ENCODE measurements around the gene CRK.

GRCh38 chr17:1227525-1228740 is 42.3 kb upstream of the BHLHA9 start:
- RAMPAGE, long total RNA, result no peak
- RRBS, 2 experiments, result 1 to 2% methylated on average over 15 to 19 of the region's 59 CpGs
CAGE:
- cytosol, long polyA minus RNA, result no peak
- cytosol, long polyA plus RNA, result no peak
- long polyA plus RNA, result no peak
- nucleolus, long total RNA, result no peak
- nucleus, long polyA plus RNA, result no peak
- nucleus, long total RNA, result no peak

DNA sequence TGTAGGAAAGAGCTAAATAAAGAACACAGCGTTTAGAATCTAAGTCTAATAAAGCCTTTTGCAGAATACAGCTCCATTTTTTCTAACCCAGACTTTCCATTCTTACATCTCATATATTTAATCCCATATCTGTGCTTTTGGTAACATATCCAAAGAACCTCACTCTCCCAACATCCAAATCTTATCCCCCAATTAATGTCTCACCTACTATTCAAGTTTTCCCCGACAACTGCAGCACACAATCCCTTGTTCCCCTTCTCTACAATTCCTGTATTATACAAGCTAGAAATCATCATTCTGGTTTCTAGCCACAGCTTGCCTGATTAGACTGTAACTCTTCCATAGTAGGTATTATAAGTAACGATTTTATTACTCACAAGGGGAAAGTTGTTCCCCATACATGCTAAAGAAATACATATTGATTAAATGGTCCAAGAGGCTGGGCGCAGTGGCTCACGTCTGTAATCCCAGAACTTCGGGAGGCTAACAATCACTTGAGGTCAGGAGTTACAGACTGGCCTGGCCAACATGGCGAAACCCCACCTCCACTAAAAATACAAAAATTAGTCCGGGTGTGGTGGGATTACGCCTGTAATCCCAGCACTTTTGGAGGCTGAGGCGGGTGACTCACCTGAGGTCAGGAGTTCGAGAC is 19.2 kb downstream of the YWHAE start:
- RAMPAGE, long total RNA, result no peak
- RRBS, 2 experiments, result no CpG with 5 or more reads among the region's 11 CpGs
CAGE:
- cytosol, long polyA minus RNA, result no peak
- cytosol, long polyA plus RNA, result no peak
- long polyA plus RNA, result no peak
- nucleolus, long total RNA, result no peak
- nucleus, long polyA plus RNA, result no peak
- nucleus, long total RNA, result no peak

DNA sequence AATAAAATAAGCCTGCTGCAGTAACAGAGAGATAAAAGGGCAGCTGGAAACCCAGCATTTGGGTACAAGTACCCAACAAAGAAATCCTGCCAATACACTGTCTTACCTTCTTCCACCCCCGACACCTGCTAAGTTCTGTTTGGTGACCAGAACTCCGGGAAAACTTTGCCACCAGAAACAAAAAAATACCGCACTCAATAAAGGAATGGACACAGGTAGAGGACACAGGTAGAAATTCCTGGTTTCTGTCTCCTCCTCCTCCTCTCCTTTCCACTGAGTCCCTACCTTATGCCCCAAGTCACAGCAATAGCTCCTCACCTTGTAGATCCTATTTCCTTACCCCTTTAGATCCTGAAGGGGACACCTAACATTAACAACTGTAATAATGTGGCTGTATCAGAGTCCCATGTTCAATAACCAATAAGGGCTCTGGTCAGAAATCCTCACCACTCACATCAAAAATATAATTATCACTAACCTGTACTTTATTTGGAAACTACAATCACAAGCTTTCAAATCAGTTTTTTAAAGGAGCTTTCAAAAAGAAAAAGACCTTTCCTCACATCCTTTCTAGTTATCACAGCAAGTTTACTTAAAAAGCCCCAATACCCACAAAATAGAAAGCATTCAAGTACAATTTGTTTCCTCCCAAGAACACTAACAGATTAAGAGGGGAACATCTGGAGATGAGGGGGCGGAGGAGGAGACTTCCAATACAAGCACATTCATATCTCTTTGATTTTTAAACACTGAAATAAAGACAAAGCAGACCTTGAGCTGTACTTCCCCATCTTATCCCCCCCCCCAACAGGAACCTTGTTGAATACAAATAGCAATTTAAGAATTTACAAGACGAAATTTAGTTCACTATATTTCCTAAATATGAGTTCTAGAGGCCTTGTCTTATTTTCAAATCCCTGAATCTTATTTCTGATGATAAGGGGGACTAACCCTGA is 2.2 kb downstream of the YWHAE start:
- RAMPAGE, long total RNA, result no peak
- RRBS, 2 experiments, result no CpG with 5 or more reads among the region's 5 CpGs
CAGE:
- cytosol, long polyA minus RNA, result no peak
- cytosol, long polyA plus RNA, result no peak
- long polyA plus RNA, result no peak
- nucleolus, long total RNA, result no peak
- nucleus, long polyA plus RNA, result no peak
- nucleus, long total RNA, result start-site peak on the minus strand centred at position 128 of the sequence, 6 bp wide, 50 reads

GRCh38 chr17:1446927-1447348 is 9.1 kb downstream of the CRK start:
- RAMPAGE, long total RNA, result no peak
- RRBS, 2 experiments, result no CpG with 5 or more reads among the region's 8 CpGs
CAGE:
- cytosol, long polyA minus RNA, result no peak
- cytosol, long polyA plus RNA, result no peak
- long polyA plus RNA, result no peak
- nucleolus, long total RNA, result no peak
- nucleus, long polyA plus RNA, result no peak
- nucleus, long total RNA, result no peak

GRCh38 chr17:1455795-1456369 is at the start of gene CRK:
TSS of gene CRK (minus strand) at chr17:1456232.
- RAMPAGE, long total RNA, result no peak
- RRBS, 2 experiments, result under 1 to 1% methylated on average over 23 to 26 of the region's 72 CpGs
CAGE:
- cytosol, long polyA minus RNA, result start-site peak on the minus strand at chr17:1456203-1456266, 98 reads
- cytosol, long polyA plus RNA, result no peak
- long polyA plus RNA, result no peak
- nucleolus, long total RNA, result no peak
- nucleus, long polyA plus RNA, result no peak
- nucleus, long total RNA, result no peak

DNA sequence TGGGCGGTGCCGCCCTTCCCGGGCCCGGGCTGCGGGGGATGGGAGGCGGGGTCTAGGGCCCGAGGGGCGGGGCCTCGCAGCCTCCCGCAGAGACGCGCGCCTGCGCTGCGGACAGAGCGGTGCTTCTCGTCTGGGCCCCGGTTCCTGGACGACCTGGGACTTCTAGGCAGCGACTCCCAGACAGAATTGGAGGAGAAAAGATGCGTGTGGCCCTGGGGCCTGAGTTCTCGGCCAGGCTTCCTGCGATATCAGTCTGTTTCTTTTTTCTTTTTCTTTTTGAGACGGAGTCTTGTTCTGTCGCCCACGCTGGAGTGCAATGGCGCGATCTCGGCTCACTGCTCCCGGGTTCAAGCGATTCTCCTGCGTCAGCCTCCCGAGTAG is 328 bp upstream of the CRK start:
- RAMPAGE, long total RNA, result no peak
- RRBS, 2 experiments, result 0 to 3% methylated on average over 3 to 6 of the region's 33 CpGs
CAGE:
- cytosol, long polyA minus RNA, result no peak
- cytosol, long polyA plus RNA, result no peak
- long polyA plus RNA, result no peak
- nucleolus, long total RNA, result no peak
- nucleus, long polyA plus RNA, result no peak
- nucleus, long total RNA, result no peak

DNA sequence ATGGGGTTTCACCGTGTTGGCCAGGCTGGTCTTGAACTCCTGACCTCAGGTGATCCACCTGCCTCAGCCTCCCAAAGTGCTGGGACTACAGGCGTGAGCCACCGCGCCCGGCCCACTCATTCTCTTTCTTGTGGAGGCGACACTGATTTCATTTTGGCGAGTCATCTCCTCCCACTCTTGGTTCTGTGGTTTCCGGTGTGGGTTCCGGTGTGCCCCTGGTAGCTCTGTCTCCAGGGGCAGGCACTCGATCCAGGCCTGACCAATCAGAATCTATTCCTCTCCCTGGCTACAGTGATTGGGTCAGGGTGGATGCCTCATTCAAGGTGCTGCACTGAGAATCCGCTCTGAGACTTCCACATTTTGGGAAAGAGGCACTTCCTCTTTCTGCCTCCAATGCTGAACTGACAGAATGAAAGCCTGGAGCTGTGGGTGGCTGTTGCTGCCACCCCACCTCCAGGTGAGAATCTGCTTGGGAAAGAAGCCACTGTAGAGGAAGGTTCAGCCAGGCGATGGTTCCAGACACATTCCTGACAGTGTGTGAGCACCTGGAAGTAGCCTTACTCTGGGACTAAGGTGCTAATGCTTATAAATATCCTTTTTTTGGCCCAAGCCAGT is 7.2 kb upstream of the CRK start:
- RAMPAGE, long total RNA, result no peak
- RRBS, 2 experiments, result under 1 to 2% methylated on average over 3 of the region's 12 CpGs
CAGE:
- cytosol, long polyA minus RNA, result no peak
- cytosol, long polyA plus RNA, result no peak
- long polyA plus RNA, result no peak
- nucleolus, long total RNA, result no peak
- nucleus, long polyA plus RNA, result no peak
- nucleus, long total RNA, result no peak

DNA sequence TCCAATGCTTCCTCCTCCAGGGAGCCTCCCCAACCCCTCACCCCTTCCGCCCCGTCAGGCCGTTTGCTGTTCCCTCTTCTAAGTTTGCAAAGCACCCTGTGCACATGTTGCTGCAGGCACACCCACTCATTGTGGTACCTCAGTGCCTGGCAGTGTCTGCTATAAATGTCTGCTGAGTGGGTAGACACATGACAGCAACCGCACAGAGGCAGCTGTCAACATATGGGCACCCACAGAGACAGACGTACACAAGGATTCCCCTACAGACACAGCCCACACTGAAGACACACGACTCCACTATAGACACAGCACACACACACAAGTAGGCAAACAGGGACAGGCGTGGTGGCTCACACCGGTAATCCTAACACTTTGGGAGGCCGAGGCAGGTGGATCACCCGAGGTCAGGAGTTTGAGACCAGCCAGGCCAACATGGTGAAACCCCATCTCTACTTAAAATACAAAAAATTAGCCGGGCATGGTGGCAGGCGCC is 17.8 kb upstream of the CRK start:
- RAMPAGE, long total RNA, result no peak
- RRBS, 2 experiments, result no CpG with 5 or more reads among the region's 12 CpGs
CAGE:
- cytosol, long polyA minus RNA, result no peak
- cytosol, long polyA plus RNA, result no peak
- long polyA plus RNA, result no peak
- nucleolus, long total RNA, result no peak
- nucleus, long polyA plus RNA, result no peak
- nucleus, long total RNA, result no peak

DNA sequence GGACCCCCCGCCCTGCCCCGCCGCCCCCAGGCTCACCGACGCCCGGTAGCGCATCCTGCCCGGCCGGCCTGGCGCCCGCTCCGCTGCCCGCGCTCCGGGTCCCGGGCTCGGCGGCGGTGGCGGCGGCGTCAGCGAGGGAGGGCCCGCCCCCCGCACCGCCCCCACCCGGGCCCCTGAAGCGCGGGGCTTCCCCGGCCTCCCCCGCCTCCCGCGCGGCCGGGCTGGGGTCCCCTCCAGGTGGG is 6.9 kb downstream of the MYO1C start:
- RAMPAGE, long total RNA, result no peak
- RRBS, 2 experiments, result 2% methylated on average over 12 to 19 of the region's 35 CpGs
CAGE:
- cytosol, long polyA minus RNA, result start-site peak on the minus strand centred at position 113 of the sequence, 40 bp wide, 49 reads
- cytosol, long polyA plus RNA, result start-site peak on the minus strand centred at position 88 of the sequence, 18 bp wide, 48 and 21 reads in 2 replicates
- long polyA plus RNA, result no peak
- nucleolus, long total RNA, result no peak
- nucleus, long polyA plus RNA, result no peak
- nucleus, long total RNA, result no peak

- RAMPAGE, long total RNA, result no peak
- RRBS, 2 experiments, result 4 to 14% methylated on average over 48 to 55 of the region's 104 CpGs
CAGE:
- cytosol, long polyA minus RNA, result start-site peak on the minus strand at chr17:1491671-1491681, 37 reads
- cytosol, long polyA plus RNA, result start-site peak on the minus strand at chr17:1491614-1491744, 89 and 75 reads in 2 replicates
- long polyA plus RNA, result no peak
- nucleolus, long total RNA, result no peak
- nucleus, long polyA plus RNA, result no peak
- nucleus, long total RNA, result no peak
Observed at GRCh38 chr17:1491472-1492495, 702 bp downstream of the MYO1C start.

GRCh38 chr17:1494108-1494857 is 1.8 kb upstream of the MYO1C start:
- RAMPAGE, long total RNA, result no peak
- RRBS, 2 experiments, result no CpG with 5 or more reads among the region's 10 CpGs
CAGE:
- cytosol, long polyA minus RNA, result no peak
- cytosol, long polyA plus RNA, result no peak
- long polyA plus RNA, result no peak
- nucleolus, long total RNA, result no peak
- nucleus, long polyA plus RNA, result no peak
- nucleus, long total RNA, result no peak

GRCh38 chr17:1501344-1501782 is 8.9 kb upstream of the MYO1C start:
- RAMPAGE, long total RNA, result no peak
- RRBS, 2 experiments, result no CpG with 5 or more reads among the region's 9 CpGs
CAGE:
- cytosol, long polyA minus RNA, result no peak
- cytosol, long polyA plus RNA, result no peak
- long polyA plus RNA, result no peak
- nucleolus, long total RNA, result no peak
- nucleus, long polyA plus RNA, result no peak
- nucleus, long total RNA, result no peak

GRCh38 chr17:1538628-1539206 is 22.3 kb upstream of the INPP5K start:
- RAMPAGE, long total RNA, result no peak
- RRBS, 2 experiments, result no CpG with 5 or more reads among the region's 9 CpGs
CAGE:
- cytosol, long polyA minus RNA, result no peak
- cytosol, long polyA plus RNA, result no peak
- long polyA plus RNA, result no peak
- nucleolus, long total RNA, result no peak
- nucleus, long polyA plus RNA, result no peak
- nucleus, long total RNA, result no peak

- RAMPAGE, long total RNA, result no peak
- RRBS, 2 experiments, result no CpG with 5 or more reads among the region's 6 CpGs
CAGE:
- cytosol, long polyA minus RNA, result no peak
- cytosol, long polyA plus RNA, result no peak
- long polyA plus RNA, result no peak
- nucleolus, long total RNA, result no peak
- nucleus, long polyA plus RNA, result no peak
- nucleus, long total RNA, result no peak
Observed at GRCh38 chr17:1545199-1545945, 17.2 kb downstream of the PITPNA start.

GRCh38 chr17:1575074-1575851 is 12.7 kb upstream of the PITPNA start:
- RAMPAGE, long total RNA, result no peak
- RRBS, 2 experiments, result 84 to 86% methylated on average over 14 of the region's 48 CpGs
CAGE:
- cytosol, long polyA minus RNA, result no peak
- cytosol, long polyA plus RNA, result no peak
- long polyA plus RNA, result no peak
- nucleolus, long total RNA, result no peak
- nucleus, long polyA plus RNA, result no peak
- nucleus, long total RNA, result no peak

DNA sequence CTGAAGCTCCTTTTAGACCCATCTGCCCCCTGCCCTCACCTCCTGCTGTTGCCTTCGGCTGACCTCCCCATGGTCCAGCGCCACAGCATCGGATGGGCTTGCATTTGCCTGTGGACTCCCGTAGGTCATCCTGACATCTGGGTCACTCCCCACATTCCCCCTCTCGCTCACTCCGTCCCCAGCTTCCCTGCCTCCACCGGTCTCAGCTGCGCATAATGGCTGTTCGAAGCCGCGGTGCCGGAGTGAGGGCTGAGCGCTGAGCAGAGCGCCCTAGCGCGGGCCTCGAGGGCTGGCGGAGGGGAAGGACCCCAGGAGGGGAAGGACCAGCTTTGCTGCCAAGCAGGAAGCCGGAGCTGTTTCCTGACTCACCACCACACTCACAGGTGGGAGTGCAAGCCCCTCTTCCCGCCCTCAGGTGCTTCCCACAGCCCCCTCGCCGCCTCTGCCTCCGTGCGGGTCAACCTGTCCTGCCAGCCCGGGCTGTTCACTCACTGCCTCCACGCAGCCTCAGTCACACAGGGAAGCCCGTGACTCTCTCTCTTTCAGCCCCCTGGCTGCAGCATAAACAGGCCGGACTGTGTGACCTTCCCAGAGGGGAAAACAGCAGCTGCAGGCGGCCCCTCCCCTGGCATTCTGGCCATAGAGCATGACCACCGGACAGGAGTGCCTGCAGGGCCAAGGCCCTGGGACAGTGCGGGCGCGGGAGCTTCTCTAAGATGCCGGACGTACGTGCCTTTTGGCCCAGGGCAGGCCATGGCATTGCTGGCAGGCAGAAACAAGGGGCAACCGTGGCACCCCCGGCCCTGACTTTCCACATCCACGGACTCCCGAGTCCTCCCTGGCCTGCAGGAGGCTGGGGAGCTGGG is 23.7 kb downstream of the SLC43A2 start:
- RAMPAGE, long total RNA, result no peak
- RRBS, 2 experiments, result 90 to 98% methylated on average over 10 to 18 of the region's 40 CpGs
CAGE:
- cytosol, long polyA minus RNA, result no peak
- cytosol, long polyA plus RNA, result no peak
- long polyA plus RNA, result no peak
- nucleolus, long total RNA, result no peak
- nucleus, long polyA plus RNA, result no peak
- nucleus, long total RNA, result no peak

- RAMPAGE, long total RNA, result no peak
- RRBS, 2 experiments, result no CpG with 5 or more reads among the region's 27 CpGs
CAGE:
- cytosol, long polyA minus RNA, result no peak
- cytosol, long polyA plus RNA, result no peak
- long polyA plus RNA, result no peak
- nucleolus, long total RNA, result no peak
- nucleus, long polyA plus RNA, result no peak
- nucleus, long total RNA, result no peak
Observed at GRCh38 chr17:1640096-1641129, 5.1 kb downstream of the SCARF1 start.

DNA sequence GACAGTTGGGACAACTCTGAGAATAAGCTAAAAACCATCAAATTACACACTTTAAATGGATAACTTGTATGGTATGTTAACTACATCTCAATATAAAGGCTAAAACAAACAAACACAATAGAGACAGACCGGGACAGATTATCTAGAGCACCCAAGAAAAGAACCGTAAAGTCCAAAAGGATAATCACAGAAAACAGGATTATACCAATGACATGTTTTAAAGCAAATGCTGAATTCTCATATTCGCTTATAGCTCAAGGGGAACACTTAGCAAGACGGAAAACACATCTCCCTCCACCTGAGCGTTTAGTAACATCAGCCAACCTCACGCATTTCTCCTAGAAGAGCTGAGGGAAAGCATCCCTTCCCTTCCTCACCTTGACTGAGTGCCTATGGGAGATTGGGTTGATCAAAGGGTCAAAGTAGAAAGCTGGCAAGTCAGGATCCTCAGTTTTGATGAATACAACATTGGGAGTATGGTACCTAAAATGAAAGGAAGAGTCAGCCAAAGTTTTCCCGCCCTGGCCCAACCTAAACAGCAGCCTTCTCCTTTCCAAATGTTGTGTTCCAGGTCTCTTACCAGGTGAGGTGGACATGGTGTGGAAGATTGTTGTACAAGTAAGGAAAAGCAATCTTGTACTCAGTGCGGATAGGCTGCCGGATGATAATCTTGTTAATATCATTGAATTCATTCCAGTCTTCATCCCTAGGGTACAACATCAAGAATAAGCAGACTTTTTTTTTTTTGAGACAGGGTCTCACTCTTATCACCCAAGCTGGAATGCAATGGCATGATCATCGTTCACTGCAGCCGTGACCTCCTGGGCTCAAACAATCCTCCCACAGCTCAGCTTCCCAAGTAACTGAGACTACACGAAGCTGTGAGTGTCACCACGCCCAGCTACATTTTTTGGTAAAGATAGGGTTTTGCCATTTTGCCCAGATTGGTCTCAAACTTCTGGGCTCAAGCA is 4.0 kb downstream of the PRPF8 start:
- RAMPAGE, long total RNA, result no peak
- RRBS, 2 experiments, result no CpG with 5 or more reads among the region's 13 CpGs
CAGE:
- cytosol, long polyA minus RNA, result start-site peak on the minus strand centred at position 467 of the sequence, 8 bp wide, 22 reads; start-site peak on the minus strand centred at position 681 of the sequence, 27 bp wide, 82 reads
- cytosol, long polyA plus RNA, result no peak
- long polyA plus RNA, result no peak
- nucleolus, long total RNA, result no peak
- nucleus, long polyA plus RNA, result no peak
- nucleus, long total RNA, result no peak

DNA sequence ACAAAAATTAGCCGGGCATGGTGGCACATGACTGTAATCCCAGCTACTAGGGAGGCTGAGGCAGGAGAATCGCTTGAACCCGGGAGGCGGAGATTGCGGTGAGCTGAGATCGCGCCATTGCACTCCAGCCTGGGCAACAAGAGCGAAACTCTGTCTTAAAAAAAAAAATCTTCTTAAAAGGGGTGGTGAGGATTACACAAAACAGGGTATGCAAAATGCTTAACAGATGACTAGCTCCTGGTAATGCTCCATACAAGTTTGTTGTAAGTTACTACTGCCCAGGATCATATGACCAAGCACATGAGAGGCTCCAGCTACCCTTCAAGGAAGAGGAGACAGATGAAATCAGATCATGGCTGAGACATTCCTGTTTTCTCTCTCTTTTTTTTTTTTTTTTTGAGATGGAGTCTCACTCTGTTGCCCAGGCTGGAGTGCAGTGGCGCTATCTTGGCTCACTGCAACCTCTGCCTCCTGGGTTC is 2.5 kb upstream of the WDR81 start:
- RAMPAGE, long total RNA, result no peak
- RRBS, 2 experiments, result no CpG with 5 or more reads among the region's 9 CpGs
CAGE:
- cytosol, long polyA minus RNA, result no peak
- cytosol, long polyA plus RNA, result no peak
- long polyA plus RNA, result no peak
- nucleolus, long total RNA, result no peak
- nucleus, long polyA plus RNA, result no peak
- nucleus, long total RNA, result no peak

- RAMPAGE, long total RNA, result no peak
- RRBS, 2 experiments, result 88 to 90% methylated on average over 6 of the region's 25 CpGs
CAGE:
- cytosol, long polyA minus RNA, result no peak
- cytosol, long polyA plus RNA, result no peak
- long polyA plus RNA, result no peak
- nucleolus, long total RNA, result no peak
- nucleus, long polyA plus RNA, result no peak
- nucleus, long total RNA, result no peak
Observed at GRCh38 chr17:1727939-1728593, 3.6 kb downstream of the WDR81 start.